Neutrophil (primary cell): ENCODE data around the gene WSB1.

DNA sequence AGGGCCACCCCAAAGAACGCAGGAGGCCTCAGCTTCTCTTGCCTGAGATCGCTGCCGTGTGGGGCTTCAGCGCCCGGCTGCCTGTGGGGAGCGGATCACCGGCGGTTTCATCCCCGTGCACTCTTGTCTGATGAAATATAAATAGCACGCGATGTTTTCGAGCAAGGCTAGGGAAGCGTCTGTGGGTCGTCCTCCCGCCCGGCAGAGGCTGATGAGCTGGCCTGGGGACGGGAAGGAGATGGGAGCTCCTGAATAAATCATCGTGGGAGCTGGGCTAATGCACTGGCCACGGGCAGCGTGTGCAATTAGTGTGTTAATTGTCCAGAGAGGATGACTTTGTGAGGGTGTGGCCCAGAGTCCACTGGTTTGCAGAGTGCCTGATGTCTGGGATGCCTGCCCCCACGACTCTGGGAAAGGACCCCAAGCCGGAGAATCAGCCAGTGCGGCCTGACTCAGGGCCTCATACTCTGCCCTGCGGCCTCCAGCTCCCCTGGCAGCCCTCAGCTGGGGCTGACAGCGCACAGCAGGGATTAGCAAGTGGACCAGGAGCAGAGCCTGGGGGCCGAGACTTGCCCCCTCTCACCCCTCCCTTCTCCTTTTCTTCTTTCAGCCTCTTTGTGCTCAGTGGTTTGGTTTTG is 21.3 kb downstream of the KCNJ12 start:
- PRO-cap: no peak

GRCh38 chr17:21456848-21457533 is 80.8 kb downstream of the KCNJ12 start:
- PRO-cap: no peak

DNA sequence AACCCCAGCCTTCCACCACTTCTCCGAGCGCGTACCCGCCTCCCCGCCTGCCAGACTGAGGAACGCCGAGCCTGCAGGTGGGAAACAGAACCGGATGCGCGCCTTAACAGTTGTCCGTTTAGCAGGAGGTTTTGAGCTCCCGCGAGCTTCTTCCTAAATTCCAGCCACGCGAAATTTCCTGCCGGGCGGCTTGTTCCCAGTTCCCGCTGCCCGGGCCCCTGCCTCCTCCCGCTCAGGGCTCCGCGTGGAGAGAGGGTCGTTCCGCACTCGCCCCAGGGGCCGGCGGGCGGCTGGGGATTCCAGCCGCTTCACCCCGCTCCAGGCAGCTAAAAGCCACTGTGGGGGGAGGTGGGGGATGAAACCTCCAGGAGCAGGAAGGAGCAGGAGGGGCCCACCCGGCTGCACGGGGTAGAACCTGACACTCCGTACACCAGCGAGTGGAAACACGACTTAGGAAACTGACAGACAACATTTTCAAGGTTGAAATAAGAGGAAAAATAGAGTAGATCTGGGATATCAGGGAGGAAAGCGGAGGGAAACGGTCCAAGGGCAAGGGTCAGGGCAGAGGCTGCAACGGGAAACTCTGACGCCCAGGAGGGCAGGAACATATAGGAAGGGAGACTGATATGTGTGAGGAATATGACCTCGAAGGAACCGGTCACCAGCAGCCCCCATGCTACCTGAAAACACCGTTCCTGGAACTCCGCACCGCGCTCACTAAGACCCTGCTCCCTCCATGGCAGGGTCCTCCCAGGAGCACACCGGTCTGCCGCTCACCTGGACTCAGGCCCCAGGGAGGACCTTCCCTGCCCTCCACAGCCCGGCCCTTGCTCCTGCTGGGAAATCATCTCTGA is 88.0 kb downstream of the KCNJ12 start:
- PRO-cap: no peak

- PRO-cap: no peak
Observed at GRCh38 chr17:21574057-21574700, 118.1 kb upstream of the KCNJ18 start.

- PRO-cap: no peak
Observed at GRCh38 chr17:26731459-26731854, 562.5 kb upstream of the WSB1 start.

DNA sequence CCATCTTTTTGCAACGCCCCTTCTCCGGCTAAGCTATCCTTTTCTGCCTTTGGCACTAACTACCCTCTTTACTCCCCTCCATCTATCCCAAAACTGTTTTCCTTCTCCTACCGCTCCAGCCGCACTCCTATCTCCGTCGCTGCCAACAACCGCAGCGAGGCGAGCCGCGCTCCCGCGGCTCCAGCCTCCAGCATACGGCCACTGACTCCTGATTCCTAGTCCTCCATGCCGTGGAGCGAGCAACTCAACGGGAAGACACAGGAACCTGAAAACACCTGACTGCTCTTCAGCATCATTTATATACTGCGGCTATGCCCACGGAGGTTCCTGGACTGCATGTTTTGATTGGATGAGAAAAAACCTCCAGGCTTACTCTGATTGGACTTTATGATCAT is 204.9 kb upstream of the WSB1 start:
- PRO-cap: no peak

- PRO-cap: no peak
Observed at GRCh38 chr17:27239016-27239504, 54.9 kb upstream of the WSB1 start.

GRCh38 chr17:27293804-27294796 is at the start of gene WSB1:
WSB1 (plus strand) TSS chr17:27294114.
- PRO-cap: bidirectional peak, plus-strand start at chr17:27294114, minus-strand start at chr17:27293905

DNA sequence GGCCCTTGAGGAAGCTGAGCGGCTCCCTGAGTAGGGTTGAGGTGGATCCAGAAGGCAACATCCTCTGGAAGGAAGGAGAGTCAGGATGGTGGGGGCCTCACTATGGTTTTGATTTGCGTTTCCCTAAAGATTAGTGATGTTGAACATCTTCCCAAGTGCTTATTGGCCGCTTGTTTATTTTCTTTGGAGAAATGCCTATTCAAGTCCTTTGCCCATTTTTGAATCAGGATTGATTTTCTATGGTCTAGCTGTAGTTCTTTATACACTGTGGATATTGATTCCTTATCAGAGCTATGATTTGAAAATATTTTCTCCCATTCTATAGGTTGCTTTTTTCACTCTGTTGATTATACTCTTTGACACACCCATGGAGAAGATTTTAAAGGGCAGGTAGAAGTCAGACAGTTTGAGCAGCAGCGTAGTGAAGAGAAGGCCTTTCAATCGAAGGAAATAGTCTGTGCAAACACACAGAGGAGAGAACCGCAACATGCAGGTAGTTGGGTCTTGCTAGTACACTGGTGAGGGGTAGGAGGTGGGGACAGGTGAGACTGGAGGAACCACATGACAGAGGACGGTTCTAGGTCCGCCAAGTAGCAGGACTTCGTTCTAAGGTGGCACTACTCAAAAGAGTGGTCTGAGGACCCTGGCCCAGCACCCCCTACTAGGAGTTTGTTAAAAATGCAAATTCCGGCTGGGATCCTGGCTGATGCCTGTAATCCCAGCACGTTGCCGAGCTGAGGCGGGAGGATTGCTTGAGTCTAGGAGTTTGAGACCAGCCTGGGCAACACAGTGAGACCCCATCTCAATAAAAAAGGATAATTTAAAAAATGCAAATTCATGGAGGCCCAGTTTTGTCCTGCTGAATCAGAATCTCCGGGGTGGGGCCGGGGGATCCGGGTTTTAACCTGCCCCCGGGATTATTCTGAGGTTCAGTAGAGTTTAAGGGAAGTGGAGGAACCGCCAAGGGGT is 58.9 kb downstream of the WSB1 start:
- PRO-cap: no peak

DNA sequence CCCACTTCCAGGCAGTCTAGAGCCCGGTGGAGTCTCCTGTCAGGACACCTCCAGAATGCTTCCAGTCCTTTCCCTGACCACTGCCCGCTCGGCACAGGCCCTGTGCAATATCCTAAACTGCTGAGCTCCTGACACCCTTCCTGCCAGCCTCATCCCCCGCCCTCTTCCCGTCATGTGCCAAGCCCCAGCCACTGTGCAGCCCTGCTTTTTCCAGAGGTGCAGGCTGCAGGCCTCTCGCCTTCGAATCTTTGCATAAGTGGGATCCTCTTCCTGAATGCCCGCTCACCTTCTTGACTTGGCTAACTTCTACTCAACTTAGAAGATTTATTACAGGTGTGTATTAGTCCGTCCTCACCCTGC is 73.8 kb downstream of the WSB1 start:
- PRO-cap: no peak

DNA sequence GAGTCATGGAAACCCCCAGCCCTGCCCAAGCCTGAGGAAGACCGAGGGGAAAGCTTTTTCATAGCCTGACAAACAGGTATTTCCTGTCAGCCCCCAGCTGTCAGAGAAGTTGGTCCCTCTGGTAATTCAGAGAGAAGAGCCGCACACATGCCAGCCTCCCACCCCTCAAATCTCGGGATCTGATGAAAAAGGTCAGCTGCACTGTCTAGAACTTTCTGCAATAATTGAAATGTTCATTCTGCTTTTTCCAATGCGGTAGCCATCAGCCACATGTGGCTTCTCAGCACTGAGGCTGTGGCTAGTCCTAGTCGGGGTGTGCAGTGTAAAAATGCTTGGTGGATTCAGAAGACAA is 50.5 kb downstream of the KSR1 start:
- PRO-cap: no peak

DNA sequence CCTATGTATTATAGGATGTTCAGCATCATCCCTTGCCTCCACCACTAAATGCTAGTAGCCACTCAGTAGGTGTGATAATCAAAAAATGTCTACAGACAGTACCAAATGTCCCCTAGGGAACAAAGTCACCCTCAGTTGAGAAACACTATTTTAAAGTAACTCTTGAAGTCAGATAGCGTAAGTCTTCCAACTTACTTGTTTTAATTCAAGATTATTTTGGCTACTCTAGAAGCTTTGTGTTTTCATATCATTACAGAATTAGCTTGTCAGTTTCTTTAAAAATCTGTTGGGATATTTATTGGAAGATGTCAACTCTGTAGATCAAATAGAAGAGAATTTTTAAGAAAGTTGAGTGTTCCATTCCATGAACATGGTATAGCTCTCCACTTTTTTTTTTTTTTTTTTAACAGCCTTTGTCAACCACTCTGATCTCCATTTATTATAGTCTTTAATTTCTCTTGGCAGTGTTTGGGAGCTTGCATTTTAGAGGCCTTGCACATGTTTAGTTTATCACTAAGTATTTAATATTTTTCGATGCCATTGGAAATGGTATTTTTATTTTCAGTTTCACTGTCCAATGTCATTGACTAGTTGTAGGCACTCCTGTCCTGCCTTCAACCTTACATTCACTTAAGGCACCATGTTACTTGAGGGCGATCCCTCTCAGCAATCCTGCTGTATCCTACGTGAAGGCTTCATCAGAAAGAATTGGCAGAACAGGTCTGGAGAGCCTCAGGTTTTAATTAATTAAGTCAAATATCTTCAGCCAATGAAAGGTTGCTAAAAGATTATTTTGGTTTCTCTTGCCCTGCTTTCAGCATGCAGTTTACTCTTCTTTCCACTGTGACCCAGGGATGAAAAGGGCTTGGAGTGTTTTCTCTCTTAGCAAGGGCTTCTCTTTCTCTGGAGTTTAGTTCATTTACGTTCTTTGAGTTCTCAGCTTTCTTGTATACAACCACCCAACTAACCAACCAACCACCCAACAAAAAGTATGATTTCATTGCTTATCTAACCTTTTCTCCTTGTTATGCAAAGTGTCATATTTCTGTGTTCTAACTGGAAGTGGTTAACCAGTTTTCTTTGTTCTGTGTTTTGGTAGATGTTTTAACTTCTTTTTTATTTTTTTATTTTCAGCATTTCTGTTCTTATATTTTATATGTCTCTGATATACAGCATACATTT is 29.0 kb downstream of the NLK start:
- PRO-cap: no peak

GRCh38 chr17:28087027-28087998 is 44.8 kb downstream of the NLK start:
- PRO-cap: no peak

DNA sequence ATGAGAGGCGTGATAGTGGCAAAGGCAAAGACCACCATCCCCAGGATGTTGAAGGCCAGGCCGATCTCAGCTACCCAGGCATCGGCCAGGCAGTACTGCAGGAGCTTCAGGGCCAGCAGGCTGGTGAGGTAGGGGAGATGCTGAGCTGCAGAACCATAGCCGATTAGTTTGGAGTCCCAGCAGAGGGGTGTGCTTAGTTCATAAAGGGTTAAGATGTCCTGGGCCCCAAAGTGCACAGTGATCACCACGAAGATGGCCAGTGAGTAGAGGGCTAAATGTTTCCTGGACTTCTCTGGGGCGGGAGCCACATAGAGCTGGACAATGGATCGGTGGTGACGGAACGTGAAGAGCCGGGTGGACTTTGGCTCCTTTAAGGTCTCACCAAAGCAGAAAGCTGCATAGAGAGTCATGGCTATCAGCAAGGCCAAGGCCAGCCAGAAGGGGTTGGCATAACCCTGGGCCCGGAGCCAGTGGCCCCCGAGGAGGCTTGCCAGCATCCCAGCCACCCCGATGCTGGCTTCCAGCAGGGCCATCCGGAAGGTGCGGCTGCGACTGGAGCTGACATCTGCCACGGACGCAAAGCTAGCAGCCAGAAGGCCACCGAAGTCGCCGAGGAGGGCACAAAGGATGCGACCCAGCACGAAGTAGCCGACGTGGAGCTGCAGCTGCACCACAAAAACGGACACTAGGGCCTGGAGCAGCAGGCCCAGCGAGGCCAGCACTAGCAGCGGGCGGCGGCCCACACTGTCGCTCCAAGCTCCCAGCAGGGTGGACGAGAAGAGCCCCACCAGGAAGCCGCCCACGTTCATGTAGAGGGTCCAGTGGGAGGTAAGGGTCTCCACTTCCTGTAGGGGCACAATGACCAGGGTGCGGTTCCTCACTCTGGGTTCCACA is 1.1 kb downstream of the SLC46A1 start:
- PRO-cap: no peak

DNA sequence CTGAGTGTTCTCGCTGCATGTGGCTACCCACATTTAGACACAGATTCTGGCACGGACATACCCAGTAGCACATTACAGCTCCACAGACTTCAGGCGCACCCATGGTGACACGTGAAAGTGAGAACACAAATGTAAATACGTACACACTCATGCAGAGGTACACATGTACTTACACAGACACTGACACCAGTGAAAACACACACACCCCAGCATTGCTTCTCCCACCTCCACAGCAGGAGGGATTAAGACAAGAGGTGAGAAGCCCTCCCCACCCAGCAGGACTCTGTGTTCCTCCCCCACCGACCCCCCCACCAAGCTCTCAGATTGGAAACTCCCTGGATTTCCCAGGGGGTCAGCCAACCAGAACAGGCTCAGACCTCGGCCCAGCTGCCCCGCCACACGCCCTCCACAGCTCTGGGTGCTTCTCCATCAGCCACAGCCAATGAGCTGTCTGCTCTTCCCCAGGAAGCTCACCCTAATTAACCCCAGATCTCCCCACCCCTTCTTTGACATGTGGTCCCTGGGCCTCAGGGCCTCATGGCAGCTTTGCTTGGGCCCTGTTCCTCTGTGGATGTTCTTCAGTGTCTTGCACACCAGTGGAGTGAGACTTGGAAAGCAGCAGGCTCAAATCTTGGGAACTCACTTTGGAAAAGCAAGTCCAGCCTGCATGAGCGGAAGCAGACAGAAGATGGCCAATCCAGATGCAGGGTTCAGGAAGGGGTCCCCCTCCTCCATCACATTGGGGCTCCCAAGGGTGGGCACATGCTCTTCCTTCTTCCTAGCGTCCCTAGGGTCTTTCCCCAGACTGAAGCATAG is 5.2 kb upstream of the FOXN1 start:
- PRO-cap: no peak

GRCh38 chr17:28513441-28514003 is 7.4 kb downstream of the FOXN1 start:
- PRO-cap: no peak

DNA sequence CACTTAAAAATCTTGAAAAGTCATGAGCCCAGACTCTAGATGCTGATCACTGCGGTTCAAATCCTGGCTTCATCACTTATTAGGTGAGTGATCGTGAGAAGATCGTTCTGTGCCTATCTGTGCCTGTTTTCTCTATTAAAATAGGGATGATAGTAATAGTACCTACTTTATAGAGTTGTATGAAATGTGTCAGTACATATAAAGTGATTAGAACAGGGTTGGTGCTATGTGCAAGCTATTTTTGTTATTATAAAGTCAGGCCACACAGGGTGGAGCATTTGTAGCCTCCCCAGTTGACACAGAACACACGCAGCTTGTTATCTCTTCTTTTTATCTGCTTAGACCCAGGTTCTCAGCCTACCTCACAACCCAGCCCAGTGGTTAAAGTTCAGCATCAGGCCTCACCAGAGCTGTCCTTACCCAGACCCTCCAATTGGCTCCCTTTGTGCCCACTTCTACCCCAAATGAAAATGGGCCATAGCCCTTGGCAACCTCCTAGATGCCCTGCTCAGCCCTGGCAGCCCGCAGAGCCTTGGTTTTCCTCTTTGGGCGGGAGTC is 857 bp upstream of the PIGS start:
- PRO-cap: no peak

DNA sequence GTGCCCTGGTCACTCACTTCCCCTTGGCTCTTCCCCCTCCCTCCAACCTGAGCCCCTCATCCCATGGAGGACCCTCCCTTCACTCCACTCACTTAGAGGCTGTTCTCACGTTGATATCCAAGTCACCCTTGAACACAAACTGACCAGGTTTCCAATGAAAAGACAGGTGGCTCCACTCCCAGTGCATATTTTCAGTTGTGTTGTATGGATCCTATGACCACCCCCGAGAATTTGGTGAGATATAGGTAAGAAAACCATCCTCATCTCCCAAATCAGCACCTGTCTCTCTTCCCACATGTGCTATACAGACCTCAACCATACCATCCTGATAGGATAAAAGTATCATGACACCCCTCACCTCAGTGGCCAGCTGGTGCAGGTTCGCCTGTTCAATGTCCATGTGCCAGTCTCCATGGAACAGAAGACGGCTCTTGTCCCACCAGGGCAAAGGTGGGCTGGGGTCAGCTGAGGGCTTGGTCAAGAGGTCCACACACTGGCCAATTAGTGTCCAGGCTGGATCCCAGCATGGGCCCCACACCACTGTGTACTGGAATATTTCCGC is 11.7 kb downstream of the BLTP2 start:
- PRO-cap: no peak

DNA sequence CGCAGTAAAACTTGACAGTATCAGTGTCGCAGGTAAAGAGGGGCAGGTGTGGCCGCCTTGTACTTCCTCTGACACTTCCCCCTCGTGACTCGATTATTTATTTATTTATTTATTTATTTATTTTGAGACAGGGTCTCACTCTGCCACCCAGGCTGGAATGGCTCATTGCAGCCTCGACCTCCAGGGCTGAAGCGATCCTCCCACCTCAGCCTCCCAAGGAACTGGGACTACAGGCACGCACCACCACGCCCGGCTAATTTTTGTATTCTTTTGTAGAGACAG is 911 bp upstream of the RPL23A start:
- PRO-cap: no peak

DNA sequence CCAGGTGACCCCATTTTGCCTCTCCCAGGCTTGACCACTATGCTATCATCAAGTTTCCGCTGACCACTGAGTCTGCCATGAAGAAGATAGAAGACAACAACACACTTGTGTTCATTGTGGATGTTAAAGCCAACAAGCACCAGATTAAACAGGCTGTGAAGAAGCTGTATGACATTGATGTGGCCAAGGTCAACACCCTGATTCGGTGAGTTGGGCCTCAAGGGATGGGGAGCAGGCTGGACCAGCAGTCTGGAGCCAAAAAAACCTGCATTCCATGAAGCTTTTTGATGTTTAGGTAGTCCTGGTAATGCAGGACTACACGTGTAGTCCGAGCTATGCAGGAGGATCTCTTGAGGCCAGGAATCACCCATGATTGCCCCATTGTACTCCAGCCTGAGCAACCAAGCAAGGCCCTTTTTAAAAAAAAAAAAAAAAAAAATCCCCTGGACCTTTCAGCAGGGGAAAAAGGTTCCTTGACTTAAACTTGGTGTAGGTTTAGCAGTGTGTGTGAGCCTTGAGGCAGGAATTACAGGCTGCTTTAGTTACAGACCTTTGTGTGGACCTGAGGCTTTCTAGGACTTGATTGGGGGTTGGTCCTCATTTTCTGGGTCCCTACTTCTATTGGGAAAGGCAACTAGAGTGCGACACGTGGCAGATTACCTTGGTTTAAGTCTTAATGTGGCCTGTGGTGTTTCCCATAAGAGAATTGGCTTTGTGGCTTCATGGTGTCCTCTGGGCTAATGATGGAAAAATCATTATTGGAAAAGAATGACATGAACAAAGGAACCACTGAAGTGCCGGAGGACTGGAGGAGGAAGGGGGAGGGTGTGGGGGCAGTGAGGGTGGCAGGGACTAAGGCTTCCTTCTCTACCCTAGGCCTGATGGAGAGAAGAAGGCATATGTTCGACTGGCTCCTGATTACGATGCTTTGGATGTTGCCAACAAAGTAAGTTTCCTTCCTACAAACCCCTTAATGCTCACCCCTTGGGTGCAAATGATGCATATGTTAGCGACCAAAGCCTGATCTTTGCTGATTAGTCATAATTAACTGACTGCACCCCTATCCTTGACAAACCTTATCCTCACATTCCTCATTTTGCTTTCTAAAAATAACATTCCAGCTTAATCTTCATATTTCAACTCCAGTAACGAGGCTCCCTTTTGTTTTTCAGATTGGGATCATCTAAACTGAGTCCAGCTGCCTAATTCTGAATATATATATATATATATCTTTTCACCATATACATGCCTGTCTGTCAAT is 2.9 kb downstream of the TLCD1 start:
- PRO-cap: no peak